HTR-8/SVneo (cell line): ENCODE data around the gene TBR1.

DNA sequence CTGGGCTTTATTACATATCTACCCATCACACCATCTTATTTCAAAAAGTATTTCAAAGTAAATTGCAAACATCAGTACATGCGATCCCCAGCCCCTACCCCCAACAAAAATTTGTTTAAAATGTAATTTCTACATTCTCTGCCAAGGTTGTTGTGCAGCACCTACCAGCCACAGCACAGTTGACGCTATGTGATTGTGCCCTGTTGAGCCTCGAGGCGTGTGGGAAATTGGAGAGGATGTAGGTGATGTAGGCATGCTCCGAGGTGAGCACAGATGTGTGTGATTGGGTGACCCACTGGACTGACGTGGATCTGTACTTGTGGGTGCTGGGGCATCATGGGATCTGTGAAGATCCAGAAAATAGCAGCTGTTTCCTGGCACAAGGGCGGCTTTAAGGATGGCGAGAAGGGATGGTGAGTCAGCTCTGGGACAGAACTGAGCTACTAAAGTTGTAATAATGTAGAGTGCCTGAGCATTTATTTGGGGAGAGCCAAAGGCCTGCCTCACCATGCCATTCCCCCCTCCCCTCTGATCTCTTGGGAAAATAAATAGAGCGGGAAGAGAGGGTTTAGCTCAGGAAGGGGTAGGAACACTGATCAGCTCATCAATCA lies 30.0 kb downstream of the TANC1 start:
- RRBS = no CpG with 5 or more reads among the region's 9 CpGs

DNA sequence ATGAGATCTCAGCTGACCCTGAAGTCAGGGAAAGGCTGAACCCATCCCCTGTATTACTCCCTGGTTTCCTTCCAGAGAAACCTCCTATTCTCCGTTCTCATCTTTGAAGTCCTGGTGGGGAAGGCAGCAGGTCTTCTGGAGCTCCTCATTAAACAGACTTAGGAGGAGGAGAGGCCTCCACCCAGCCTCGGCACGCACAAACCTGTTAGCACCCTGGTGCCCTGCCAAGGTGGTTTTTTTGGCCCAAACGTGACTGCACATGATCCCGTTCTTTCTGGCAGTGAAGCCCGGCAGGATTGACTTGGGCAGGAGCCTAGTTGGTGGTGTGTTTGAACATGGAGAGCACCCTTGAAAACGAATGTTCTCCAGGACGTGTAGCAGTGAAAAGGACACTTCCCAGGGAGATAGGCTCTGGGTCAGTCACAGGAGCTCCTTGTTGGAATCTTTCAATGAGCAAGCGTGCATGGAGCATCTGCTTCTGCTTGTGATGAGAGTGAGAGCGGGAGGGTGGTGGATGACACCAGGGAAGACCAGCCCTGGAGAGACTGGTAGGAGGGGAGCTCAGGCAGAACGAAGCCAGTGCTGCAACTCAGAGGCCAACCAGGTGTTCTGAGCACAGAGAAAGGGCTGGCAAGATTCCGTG lies 73.7 kb downstream of the TANC1 start:
- RRBS = no CpG with 5 or more reads among the region's 12 CpGs

DNA sequence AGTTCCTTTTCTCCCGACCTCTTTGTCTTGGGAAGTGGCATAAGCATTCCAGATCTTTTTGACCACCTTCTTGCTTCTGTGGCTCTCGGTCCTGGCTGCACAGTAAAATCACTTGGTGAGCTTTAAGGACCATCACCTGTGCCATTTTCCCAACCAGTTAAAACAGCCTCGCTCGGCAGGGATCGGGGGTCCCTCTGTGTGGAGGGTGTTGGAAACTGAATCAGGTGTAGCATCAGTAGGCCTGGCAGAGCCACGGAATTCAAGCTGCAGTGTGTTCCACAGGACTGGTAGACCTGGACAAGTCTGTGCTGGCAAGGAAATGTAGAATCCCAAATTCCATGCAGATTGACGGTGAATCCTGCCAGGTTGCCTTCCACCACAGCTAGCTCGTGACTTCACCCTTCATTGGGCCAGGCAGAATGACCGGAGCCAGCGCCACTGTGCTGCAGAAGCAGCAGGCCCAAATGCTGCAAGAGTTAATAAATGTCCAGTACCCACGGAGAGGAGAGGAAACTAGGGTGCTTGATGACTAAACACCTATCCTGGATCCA lies 122.0 kb downstream of the TANC1 start:
- RRBS = no CpG with 5 or more reads among the region's 11 CpGs

- RRBS = no CpG with 5 or more reads among the region's 2 CpGs
These were observed 122.9 kb downstream of the TANC1 start for GRCh38 chr2:159091380-159091760.

- RRBS = no CpG with 5 or more reads among the region's 1 CpG
These were observed 125.1 kb downstream of the TANC1 start for GRCh38 chr2:159093609-159093927.

- RRBS = no CpG with 5 or more reads among the region's 1 CpG
These were observed 22.0 kb upstream of the WDSUB1 start for GRCh38 chr2:159308558-159308914.

GRCh38 chr2:159432639-159433361 lies 146.3 kb upstream of the WDSUB1 start:
- RRBS = no CpG with 5 or more reads among the region's 2 CpGs

DNA sequence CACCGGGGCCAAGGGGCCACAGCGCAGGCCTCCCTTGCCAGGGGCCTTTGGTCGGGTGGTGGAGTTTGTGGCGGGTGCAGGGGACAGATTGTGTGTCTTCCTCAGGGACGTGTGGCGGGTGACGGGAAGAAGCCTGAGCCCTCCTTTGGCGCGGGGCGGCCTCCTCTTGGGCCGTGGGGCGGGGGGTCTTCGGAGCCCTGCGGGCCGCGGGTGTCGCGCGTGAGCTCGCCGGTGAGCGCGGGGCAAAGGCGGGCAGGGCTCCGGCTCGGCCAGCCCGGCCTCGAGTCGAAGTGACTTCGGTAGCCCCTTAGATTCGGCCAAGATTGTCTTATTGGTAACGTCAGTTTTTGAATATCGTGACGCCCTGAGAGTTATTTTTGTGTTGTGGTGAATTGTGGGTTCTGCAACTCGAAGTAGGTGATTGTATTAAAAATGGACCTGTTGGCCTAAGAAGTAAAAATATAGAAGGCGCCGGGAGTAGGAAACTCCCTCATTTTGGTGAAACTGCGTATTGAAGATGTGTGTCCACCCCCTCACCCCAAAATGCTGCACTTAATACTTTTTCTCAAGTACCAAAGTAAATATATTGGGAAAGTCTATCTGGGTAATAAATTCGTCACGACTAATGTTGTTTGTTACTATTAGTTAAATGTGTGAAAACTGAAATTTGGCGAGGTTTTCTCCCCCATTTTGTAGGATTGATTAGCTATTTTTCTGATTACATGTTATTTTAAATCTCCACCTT lies 673 bp downstream of the MARCHF7 start:
- RRBS = no CpG with 5 or more reads among the region's 41 CpGs

DNA sequence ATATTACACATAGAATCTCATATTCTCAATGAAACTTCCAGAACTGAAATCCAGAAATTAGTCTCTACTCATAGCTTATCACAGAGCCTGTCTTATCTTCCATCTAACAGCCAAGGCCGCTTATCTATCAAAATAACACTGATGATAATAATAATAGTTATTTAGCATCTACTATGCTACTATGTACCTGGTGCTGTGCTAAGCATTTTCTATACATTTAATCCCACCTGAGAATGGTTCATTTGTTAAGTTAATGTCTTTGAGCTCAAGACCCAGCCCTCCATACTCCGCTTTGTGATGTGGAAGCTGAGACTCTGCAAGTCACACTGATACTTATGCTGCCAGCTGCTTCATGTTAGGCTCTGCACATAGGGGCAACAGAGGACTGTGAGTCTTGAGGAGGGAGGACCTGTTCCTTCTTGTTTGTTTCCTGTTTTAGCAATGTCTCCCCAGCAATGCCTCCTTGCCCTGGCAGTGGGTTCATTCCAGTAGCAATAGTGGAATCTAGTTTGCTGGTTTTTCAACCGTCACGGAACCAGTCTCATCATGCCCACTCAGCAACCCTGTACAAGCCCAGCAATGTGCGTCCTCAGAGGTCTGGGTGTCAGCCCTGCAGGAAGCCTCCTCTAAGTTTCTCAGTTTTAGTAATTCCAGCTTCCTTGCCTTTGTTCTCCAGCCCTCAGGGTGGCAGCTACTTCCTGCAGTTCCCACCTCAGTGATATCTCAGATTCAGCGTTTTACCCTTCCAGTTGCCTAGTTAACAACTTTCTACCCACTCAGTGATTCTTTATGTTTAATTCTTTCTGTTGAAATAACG lies 20.4 kb upstream of the ITGB6 start:
- RRBS = no CpG with 5 or more reads among the region's 7 CpGs

DNA sequence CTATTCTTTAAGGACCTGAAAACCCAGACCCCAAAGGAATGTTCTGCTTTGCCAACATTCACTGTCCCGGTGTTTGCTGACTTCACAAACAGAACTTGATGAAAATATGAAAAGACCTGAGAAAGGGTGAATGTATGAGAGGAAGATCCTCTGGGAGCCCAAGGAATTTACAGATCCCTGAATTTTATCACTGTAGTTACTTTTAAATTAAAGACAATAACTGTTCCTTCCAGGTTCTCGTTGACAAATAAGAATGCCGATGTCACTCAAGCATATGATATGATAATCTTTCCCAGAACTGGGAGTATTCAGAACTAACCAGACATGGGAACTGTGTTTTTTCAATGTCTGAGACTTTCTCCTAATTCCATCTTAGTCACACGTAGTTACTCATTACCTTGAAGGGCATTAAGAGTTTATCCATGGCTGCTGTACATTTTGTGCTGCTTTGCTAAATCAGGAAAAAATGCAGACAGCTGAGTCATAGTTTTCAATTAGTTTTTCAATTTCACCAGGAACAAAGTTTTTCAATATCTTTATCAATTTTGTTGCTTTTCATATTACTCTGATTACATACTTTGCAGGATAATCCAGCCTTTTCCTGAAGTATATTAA lies 28.4 kb upstream of the ITGB6 start:
- RRBS = no CpG with 5 or more reads among the region's 4 CpGs

DNA sequence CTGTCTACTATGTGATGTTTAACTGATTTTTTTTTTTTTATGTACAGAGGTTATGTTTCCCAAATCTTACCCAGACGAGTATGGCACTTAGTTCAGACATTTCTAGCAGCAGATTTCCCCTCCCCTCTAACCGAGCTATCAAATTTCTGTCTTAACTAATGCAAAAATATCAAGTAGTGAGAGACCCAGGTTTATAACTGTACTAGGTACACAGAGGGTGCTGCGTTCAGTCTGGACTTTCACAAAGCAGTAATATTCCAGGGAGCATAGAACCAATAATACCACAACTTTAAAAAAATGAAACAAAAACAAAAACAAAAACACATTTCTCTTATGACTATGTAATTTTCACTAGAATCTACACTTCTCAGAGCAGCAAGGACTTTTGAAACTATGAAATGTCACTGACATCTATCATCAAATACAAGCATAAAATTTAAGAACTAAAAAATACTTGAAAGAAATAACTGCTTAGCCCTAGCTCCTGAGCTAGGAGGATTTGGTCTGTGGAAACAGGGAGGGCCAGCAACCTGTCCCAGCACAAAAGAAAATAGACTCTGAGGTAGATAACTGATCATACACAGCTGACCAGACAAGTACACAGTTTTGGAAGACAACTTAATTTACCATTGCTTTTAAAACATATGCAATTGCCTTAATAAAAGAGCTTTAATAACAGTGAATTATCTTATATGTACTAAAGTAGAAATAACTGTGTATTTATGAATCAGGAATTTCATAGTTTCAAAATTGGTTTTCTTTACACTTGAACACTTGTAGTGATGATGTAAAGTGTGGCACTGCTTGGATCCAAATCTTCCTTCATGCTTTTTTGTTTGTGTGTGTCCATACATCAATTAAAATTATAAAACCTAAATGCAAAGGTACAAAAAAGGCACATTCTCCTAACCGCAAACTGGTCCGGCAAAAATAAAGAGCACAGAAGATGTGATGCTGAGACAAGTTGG lies 72.7 kb upstream of the ITGB6 start:
- RRBS = no CpG with 5 or more reads among the region's 5 CpGs

- RRBS = no CpG with 5 or more reads among the region's 2 CpGs
These were observed 10.8 kb downstream of the RBMS1 start for GRCh38 chr2:160482640-160483287.

DNA sequence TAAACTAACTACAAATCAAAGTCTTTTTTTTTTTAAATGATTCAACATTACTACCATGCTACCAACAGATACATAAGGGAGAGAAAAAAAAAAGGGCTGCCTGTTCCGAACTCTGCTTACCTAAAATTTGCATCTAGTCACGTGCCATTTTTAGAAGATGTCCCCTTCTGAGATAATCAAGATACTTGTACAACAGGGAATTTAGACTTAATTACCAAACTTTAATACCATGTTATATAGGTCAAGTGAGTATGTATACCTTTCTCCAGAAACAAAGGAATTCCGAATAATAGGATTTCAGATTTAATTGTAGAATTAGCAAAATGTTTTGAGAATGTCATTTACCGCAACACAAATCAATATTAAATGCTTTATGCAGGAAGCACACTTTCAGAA lies 2.6 kb downstream of the RBMS1 start:
- RRBS = no CpG with 5 or more reads among the region's 4 CpGs

GRCh38 chr2:160652095-160652565 lies 158.5 kb upstream of the RBMS1 start:
- RRBS = no CpG with 5 or more reads among the region's 6 CpGs

GRCh38 chr2:160952320-160952930 lies 207.8 kb upstream of the TANK start:
- RRBS = no CpG with 5 or more reads among the region's 8 CpGs

GRCh38 chr2:161139448-161139994 lies 20.7 kb upstream of the TANK start:
- RRBS = no CpG with 5 or more reads among the region's 3 CpGs

- RRBS = no CpG with 5 or more reads among the region's 5 CpGs
These were observed 19.2 kb downstream of the TANK start for GRCh38 chr2:161179319-161179869.

DNA sequence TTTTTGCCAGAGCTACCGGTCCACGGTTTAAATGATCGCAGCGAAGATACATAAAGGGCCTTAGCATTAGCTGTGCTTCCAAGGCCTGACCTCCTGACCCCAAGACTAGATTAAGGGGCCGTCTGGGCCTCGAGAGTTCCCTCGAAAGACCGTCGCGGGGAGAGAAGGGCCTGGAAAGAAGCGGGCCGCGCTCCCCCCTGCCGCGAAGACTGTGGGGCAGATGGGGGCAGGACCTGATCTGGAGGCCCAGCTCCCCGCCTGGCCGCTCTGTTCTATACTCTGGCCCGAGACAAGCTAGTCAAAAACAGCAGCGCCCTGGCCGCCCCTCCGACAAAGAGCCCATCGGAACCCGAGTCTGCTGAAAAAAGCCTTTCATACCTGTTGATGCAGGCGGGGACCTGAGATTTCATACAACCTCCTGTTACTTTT lies 68.7 kb upstream of the PSMD14 start:
- RRBS = no CpG with 5 or more reads among the region's 24 CpGs

DNA sequence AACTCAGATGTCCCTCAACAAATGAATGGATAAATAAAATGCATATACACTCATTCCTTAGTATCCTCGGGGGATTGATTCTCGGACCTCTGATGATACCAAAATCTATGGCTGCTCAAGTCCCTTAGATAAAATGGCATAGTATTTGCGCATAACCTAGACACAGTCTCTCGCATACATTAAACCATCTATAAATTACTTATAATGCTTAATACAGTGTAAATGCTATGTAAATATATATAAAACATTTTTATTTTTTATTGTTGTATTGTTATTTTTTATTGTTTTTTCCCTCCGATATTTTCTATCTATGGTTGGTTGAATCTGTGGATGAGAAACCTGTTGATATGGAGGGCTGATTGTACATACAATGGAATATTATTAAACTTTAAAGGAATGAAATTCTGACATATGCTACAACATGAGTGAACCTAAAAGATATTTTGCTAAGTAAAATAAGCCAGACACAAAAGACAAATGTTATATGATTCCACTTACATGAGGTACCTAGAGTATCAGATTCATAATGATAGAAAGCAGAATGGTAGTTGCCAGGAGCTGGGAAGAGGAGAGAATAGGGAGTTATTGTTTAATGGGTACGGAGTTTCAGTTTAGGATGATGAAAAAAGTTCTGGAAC lies 18.5 kb downstream of the PSMD14 start:
- RRBS = no CpG with 5 or more reads among the region's 6 CpGs

DNA sequence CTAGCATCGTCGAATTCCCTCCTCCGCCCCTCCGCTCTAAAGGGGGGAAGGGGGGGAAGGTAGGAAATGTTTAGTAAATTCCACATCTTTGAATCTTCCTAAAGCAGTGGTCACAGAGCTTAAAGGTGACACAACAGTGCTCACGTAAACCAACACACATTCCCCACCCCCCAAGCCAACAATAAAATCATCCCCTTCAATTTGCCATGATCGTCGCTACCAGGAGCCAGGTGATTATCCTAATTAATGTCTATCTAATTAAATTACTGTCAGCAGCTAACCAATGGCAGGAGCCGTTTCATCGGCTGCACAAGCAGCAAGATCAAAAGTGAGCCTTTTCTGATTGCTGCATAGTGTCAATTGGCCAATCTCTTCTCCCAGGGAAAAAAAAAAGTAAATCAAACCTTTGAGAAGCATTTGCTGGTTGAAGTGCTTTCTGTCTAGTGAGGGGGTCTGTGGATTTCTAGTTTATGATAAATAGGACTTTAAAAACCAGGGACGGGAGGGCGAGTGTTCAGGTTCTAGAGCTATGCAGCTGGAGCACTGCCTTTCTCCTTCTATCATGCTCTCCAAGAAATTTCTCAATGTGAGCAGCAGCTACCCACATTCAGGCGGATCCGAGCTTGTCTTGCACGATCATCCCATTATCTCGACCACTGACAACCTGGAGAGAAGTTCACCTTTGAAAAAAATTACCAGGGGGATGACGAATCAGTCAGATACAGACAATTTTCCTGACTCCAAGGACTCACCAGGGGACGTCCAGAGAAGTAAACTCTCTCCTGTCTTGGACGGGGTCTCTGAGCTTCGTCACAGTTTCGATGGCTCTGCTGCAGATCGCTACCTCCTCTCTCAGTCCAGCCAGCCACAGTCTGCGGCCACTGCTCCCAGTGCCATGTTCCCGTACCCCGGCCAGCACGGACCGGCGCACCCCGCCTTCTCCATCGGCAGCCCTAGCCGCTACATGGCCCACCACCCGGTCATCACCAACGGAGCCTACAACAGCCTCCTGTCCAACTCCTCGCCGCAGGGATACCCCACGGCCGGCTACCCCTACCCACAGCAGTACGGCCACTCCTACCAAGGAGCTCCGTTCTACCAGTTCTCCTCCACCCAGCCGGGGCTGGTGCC lies at the start of gene TBR1:
TSS of gene TBR1 (plus strand) at position 416 of the 1,131 bp plus-strand sequence.
- RRBS = 57% methylated on average over 14 of the region's 39 CpGs